Mesenteric fat pad (tissue), 1 donor: ENCODE data around the genes CPNE1 and RAB5IF.

- PRO-cap: no peak
Observed at GRCh38 chr20:34983780-34984473, 28.3 kb downstream of the MYH7B start.

- PRO-cap: no peak
Observed at GRCh38 chr20:35091555-35092216, 921 bp downstream of the TRPC4AP start.

GRCh38 chr20:35093328-35093650 is 682 bp upstream of the TRPC4AP start:
- PRO-cap: no peak

- PRO-cap: no peak
Observed at GRCh38 chr20:35305566-35306205, 13.5 kb upstream of the FAM83C start.

DNA sequence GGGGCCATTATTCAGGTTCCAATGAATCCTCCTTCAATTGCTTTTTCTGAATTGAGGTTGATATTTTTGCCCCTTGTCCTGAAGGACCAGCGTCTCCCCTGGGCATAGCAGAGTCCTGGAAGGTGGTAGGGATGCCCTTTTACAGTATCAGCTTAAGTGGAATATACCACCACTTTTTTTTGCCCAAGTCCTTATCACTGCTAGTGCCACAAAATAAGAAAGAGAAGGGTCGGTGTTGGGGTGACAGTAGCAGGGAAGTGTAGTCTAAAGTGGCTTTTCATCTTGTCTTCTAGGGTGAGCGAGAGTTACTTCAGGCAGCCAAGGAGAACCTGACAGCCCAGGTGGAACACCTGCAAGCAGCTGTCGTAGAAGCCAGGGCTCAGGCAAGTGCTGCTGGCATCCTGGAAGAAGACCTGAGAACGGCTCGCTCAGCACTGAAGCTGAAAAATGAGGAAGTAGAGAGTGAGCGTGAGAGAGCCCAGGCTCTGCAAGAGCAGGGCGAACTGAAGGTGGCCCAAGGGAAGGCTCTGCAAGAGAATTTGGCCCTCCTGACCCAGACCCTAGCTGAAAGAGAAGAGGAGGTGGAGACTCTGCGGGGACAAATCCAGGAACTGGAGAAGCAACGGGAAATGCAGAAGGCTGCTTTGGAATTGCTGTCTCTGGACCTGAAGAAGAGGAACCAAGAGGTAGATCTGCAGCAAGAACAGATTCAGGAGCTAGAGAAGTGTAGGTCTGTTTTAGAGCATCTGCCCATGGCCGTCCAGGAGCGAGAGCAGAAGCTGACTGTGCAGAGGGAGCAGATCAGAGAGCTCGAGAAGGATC is 27.1 kb downstream of the C20orf173 start:
- PRO-cap: no peak

GRCh38 chr20:35555937-35556526 is 14.2 kb downstream of the ERGIC3 start:
- PRO-cap: no peak

DNA sequence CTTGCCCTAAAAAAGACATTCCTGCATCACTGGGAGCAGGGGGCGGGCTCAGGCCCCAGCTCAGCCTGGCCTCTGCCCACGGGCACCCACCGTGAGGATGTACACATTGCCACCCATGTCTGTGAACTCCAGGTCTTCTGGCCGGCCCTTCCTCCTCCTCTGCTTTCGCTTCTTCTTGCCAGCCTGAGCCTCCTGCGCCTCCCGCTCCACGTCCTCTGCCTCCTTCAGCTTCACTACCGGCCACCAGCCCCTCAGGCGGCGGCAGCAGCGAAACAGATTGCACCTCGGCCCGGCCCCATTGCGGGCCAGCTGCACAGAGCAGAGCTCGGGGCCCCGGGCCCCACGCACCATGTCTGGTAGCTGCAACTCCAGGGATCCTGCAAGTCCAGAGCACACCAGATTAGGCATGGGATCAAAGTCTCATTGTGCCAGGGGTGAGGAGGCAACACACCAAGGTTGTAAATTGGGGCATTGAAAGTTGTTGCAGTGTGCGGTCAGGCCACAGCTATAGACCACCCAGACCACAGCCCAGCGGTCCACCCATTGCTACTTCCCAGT is 17.5 kb downstream of the ERGIC3 start:
- PRO-cap: no peak

DNA sequence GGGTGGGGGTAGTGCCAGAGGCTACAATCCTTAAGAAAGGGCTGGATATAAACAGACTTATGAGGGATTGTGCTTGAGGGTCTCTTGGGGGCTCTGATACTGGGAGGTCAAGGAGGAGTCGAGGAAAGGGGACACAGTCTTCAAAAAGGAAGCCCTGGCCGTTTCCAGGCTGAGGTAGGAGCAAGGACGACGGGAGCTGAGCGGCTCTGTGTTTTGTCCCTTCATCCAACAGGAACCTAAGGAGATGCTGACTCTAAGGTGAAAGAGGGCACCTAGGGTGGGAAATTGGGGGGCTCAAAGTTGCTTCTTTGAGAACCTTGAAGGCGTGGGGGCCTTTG is 2.6 kb downstream of the SPAG4 start:
- PRO-cap: no peak

- PRO-cap: bidirectional peak, plus-strand start at chr20:35665042, minus-strand start at chr20:35664895
Observed at GRCh38 chr20:35664382-35665201, at the start of gene CPNE1. Gene CPNE1 (minus strand): TSS chr20:35664900.

- PRO-cap: no peak
Observed at GRCh38 chr20:35687319-35687791, 11.8 kb downstream of the NFS1 start.

- PRO-cap: no peak
Observed at GRCh38 chr20:35730020-35730698, 11.9 kb downstream of the RBM39 start.

DNA sequence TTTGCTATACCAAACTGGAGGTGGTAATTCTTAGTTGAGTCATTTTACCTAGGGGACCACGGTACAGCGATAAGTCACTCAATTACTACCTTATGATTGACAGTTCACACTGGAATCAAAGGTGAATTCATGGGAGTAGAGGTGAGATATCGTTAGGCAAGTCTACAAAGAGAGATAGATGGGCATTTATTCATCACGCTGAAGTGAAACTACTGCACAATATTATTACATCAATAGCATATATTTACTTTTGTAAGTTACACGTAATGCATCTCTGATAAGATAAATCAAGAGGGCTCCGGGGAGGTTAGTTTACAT is 1.7 kb downstream of the RBM39 start:
- PRO-cap: no peak

GRCh38 chr20:35773156-35773940 is 1.5 kb downstream of the PHF20 start:
- PRO-cap: no peak

DNA sequence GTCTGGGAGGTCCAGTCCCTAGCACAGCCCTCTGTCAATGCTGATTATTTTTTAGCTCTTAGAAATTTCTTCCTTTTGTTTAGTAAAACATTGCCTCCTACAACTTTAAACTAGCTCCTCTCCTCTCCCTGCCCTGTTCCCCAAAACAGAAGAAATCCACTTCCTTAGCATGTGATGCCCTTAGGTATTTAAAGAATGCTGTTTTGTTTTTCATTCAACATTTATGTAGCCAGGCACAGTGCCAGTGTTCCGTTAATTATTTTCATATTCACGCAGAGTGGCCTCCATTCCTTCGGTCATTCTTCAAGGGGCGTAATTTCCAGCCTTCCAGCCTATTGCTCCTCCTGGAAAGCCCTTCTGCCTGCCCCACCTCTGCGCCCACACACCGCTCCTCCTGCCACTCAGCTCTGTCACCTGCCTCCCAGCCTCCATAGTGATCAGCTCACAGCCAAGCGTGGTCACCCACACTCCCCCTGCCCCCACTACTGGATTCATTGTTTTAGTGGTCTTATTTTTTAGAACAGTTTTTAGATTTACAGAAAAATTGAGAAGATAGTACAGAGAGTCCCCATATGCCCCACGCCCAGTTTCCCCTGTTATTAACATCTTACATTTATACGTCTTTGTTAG is 49.2 kb downstream of the CNBD2 start:
- PRO-cap: no peak

DNA sequence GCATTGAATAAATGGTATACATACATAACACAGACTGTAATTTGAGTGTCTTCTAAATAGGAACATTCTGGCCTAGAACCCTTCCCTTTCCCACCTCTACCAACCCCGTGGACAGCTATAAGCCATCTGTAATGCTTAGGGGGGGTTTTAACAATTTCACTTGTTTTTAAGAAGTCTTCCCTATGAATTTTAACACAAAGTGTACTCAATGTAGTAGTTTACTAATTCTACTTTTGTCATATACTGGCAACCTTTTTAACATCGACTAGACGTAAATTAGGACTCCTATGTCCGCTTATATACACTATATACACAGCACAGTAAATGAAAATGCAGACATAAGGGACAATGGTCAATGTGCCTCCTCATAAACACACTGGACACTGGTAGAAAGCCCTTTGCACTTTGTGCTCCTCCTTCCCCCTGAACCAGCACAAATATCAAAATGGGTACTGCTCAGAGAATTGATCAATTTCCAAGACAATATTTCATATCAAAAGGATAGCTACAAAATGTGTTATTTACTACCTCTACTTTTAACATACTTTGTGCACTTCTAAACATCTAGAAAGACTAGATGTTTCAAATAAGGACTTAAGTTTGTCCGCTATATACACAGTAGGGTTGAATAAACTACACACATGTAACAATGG is 79.1 kb downstream of the CNBD2 start:
- PRO-cap: no peak

- PRO-cap: no peak
Observed at GRCh38 chr20:36048027-36048385, 79.6 kb downstream of the CNBD2 start.

DNA sequence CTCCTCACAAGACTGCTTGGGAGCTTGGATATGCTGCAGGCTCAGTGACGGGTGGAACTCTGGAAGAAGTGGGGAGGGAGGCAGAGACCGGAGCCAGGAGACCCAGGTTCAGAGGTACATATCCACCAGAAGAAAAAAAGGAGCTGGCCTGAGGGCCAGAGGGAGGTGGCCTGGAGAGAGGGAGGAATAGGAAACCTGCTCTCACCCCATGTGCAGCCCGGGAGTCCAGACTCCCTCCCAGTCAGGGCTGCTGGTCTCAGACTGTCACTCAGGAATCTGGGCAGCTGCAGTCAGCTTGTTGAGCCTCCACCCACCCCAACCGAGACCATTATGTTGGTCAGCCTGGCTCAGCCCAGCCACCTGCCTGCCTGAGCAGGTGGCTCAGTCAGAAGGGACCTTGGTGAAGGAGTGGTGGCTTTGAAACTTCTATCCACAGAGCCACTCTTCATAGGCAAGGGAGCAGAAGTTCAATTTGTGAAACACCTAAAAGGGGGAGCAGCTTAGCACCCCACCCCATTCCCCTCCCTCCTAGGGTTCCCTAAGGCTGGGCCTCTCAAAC is 53.4 kb upstream of the EPB41L1 start:
- PRO-cap: no peak

- PRO-cap: no peak
Observed at GRCh38 chr20:36229956-36231111, 5.9 kb upstream of the AAR2 start.

- PRO-cap: no peak
Observed at GRCh38 chr20:36368014-36368320, 61.8 kb downstream of the DLGAP4 start.

GRCh38 chr20:36605344-36606447 is at the start of gene RAB5IF:
Gene RAB5IF (plus strand): TSS chr20:36605779.
- PRO-cap: bidirectional peak, plus-strand start at chr20:36605779, minus-strand start at chr20:36605539